Ileum (tissue), 1 donor: ENCODE measurements around the genes PPP3CB and AGAP5.

GRCh38 chr10:73076499-73077327 is 20.0 kb downstream of the P4HA1 start:
- PRO-cap: no peak

DNA sequence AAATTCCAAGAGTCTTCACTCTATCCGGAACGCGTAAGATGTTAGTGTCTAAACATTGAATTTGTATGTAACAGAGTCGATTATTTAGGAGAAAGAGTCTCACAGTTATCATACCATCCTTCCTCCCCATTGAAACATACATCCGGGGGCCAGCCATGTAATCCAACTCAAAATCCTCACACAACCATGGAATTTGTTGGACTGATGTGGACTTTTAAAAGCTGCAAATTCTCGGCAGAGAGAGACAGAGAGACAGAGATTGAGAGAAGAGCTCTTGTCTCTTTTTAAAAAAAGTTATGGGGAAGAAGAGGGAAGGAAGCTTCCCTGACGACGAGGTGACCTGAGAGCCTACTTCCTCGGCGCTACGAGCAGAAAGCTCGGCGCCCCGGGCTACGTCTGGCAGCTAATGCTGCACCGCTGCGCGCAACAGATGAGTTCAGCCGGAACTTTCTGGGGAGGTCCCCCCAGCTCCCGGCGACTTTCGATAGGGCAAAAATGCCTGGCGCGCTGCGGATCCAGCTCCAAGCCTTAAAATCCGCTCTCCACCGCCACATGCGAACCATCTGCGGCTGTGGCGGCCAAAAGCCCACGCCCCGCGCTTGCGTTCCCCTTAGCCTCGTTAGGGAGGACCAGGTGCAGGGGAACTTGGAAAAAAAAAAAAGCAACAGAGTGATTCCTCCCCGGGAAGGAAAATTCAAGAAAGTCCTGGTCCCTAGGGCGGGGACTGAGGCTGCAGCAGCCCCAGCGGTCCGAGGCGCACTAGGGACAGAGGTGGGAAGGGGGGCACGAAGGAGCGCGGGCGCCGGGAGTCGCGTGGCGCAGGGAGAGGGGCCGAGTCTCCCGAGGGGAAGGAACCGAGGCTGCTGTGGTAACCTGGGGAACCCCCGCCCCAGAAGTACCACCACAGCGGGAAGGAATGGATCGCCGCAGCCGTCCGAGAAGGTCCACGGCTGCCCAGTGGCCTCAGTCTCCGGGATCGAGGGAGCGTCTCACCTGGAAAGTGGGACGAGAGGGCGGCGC is 583 bp downstream of the P4HA1 start:
- PRO-cap: bidirectional peak, plus-strand start at position 477 of the sequence, minus-strand start at position 411 of the sequence

DNA sequence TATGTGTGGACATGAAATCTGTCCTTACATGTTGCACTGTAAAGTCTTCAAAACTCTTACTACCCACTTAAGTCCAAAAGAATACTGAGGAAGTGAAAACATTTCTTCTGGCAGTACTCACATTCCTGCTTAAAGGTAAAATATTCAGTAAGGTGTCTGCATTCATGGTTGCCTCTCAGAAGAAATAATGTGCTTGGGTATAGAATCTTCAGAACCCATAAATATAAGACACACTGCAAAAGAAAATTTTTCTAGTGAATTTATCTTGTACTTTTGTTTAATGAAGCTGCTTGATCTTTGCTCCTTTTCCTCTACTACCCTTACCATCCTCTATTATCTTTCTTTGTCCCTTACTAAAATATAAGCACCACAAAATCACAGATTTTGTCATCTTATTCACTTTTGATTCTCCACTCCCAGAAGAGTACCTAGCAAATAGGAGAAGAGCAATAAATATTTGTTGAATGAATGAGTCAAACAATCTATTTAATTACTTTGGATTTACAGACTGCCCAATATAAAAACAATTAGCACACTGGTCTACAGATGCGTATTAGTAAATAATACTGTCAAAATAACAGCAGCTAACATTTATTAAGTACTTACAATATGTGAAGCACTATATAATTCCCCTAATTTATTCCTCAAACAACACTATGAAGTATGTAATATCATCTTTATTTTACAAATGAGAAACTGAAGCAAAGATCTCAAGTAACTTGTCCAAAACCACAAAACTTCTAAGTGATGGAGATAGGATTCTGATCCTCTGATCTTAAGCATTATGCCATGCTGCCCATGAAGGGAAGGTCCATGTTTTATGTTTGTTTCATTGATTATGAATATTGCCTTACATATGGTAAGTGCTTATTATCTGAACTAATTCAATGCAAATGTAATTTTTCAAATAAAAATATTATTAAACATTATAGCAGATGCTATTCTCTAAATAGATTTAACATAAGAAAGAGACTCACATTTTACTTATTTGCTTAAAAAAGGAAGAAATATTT is 20.7 kb downstream of the PPP3CB start:
- PRO-cap: no peak

DNA sequence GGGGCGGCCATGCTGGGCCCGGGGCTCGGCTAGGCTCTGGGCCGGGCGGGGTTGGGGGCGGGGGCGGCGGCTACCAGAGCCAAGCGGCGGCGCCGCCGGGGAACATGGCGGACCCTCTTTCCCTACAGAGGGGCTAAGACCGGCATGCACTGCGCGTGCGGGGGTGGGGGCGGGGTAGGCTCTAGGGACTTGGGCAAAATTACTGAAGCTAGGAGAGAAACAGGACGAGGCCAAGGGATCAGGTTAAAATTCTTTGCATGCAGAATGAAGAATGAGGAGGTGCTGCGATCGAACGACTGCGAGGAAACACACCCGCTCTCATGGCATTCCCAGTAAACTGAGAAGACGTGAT is at the start of gene PPP3CB:
Gene PPP3CB (minus strand): TSS at position 146 of the 352 bp plus-strand sequence.
- PRO-cap: bidirectional peak, plus-strand start at position 272 of the sequence, minus-strand start at position 124 of the sequence

GRCh38 chr10:73506117-73506869 is 10.5 kb upstream of the PPP3CB start:
- PRO-cap: no peak

- PRO-cap: no peak
Measured at GRCh38 chr10:73553129-73553763, 37.9 kb downstream of the USP54 start.

GRCh38 chr10:73590975-73591160 is 274 bp downstream of the USP54 start:
- PRO-cap: no peak

- PRO-cap: no peak
Measured at GRCh38 chr10:73697327-73698303, at the start of gene AGAP5. Gene AGAP5 (minus strand): TSS chr10:73698109.

GRCh38 chr10:73769867-73770515 is 2.1 kb upstream of the FUT11 start:
- PRO-cap: no peak

DNA sequence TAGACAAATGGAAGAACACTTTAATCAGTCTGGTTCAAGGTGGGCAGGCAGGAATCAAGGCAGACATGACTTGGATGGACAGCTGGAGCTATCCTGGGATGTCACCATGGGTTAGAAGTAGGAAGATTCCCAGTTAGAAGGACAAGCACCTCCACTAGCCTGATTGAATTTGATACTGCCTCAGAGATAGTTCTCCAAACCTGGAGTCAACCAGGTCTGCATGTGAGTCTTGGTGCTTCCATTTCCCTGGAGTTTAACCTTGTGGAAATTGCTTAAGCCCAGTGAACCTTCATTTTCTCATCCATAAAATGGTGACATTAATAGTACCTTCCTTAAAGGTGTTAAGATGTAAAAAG is 6.3 kb upstream of the PLAU start:
- PRO-cap: no peak

DNA sequence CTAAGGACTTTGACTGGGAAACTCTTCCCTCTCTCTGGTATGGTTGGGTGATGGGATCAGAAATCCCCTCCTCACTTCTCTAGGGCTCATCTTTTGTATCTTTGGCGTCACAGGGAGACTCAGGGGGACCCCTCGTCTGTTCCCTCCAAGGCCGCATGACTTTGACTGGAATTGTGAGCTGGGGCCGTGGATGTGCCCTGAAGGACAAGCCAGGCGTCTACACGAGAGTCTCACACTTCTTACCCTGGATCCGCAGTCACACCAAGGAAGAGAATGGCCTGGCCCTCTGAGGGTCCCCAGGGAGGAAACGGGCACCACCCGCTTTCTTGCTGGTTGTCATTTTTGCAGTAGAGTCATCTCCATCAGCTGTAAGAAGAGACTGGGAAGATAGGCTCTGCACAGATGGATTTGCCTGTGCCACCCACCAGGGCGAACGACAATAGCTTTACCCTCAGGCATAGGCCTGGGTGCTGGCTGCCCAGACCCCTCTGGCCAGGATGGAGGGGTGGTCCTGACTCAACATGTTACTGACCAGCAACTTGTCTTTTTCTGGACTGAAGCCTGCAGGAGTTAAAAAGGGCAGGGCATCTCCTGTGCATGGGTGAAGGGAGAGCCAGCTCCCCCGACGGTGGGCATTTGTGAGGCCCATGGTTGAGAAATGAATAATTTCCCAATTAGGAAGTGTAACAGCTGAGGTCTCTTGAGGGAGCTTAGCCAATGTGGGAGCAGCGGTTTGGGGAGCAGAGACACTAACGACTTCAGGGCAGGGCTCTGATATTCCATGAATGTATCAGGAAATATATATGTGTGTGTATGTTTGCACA is 5.6 kb downstream of the PLAU start:
- PRO-cap: no peak

DNA sequence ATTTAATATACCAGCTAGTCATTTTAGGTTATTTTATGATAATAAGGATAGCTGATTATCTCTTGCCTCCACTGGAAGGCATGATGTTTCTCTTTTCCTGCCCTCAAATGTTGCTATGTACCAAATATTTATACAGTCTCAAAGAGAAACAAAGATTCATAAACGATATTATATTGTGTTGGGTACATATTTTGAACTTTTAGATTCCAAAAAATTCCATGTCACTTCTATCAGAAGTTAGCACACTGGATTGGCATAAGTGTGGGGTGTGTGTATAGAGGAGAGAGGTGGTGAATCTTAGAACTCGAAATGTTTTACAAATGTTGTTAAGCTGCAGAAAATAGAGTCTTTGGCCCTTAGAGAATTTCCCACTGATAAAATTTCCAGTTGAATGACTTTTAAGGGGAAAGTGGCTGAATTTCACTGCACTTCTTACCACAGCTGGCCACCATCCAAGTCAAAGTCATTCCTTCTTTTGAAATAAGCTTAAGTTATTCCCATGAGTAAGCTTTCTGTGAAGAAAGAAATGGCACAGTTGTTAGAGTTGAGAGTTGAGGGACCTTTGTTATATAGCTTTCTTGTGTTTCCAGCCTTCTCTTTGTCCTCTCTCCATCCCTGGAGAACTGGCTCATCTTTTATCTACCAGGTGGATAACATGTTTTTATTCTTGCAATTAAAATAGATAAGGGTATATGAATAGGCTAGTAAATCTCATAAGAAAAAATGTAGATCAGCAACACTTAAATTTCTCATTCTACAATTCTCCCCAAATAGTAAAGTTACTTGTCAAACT is 13.8 kb downstream of the VCL start:
- PRO-cap: no peak

GRCh38 chr10:74025577-74026019 is 27.7 kb downstream of the VCL start:
- PRO-cap: no peak

DNA sequence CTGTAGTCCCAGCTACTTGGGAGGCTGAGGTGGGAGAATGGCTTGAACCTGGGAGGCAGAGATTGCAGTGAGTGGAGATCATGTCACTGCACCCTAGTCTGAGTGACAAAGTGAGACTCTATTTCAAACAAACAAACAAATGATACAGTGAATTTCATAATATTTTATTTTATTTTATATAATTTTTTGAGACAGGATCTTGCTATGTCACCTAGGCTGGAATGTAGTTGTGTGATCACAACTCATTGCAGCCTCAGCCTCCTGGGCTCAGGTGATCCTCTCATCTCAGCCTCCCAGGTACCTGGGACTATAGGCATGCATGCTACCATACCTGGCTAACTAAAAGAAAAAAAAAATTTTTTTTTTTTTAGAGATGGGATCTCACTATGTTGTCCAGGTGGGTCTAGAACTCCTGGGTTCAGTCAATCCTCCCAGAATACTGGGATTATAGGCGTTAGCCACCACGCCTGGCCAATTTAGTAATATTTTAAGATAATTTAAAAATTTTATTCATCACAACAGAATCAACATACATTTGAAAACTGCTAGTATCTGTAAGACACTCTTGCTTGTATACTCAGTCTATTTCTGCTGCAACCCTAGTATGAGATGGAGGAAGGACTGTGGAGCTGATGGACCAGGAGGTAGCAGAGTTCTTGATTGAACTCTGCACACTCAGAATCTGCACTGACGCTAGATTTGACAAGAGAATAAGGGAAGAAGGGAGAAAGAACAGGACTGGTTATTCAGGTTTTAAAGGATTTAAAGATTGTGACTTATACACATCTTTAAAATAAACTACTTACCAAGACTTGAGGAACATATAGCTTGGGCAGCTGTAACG is 57.5 kb downstream of the VCL start:
- PRO-cap: no peak

DNA sequence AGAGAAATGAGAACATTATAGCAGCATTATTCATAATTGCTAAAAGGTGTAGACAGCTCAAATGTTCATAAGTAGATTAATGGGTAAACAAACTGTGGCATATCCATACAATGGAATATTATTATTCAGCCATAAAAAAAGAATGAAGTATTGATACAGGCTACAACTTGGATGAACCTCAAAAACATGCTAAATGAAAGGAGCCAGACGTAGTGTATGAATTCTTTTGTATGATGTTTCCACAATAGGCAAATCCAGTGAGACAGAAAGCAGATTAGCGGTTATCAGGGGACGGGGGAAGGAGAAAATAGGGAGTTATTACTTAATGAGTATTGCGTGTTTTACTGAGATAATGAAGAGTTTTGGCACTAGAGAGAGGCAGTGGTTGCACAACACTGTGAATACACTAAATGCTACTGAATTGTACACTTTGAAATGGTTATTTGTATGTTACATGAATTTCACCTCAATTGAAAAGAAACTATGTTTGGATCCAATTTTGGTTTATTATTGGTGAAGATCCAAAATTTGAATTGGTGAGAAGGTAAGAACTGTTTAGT is 69.7 kb downstream of the VCL start:
- PRO-cap: no peak

GRCh38 chr10:74070497-74070886 is 72.6 kb downstream of the VCL start:
- PRO-cap: no peak

DNA sequence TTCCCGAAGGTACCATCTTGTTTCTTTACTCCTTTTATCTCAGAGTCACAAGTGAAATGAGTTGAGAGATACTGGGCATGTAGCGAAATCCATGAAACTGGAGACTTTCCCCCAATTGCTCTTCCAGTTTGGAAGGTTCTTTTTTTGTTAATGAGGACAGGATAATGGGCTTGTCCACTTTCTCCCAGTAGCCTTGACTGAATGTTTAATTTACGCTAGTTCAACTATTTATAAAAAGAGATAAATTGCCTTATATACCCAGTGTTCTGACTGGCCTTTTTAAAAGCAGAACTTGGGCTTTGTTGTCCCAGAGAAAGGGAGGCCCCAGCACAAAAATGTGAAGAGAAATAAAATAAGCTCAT is 26.4 kb downstream of the ADK start:
- PRO-cap: no peak

DNA sequence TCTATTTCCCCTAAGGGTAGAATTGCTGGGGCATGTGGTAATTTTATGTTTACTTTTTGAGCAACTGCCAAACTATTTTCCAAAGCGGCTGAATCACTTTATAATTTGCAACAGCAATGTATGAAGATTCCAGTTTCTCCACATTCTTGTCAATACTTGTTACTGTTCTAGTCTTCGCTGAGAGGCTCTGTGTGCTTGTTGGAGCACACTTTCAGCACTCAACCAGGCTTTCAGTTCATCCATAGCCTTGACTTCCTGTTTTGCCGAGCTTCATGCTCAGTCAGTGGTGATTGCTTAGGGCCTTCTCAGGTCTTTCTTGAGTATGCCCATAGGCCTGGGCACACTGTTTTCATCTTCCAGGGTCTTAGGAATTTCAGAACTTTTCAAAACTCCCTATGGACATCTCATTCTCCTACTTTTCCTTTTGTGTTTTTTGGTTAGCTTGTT is 39.1 kb downstream of the ADK start:
- PRO-cap: no peak

GRCh38 chr10:74418071-74418594 is 267.1 kb downstream of the ADK start:
- PRO-cap: no peak

DNA sequence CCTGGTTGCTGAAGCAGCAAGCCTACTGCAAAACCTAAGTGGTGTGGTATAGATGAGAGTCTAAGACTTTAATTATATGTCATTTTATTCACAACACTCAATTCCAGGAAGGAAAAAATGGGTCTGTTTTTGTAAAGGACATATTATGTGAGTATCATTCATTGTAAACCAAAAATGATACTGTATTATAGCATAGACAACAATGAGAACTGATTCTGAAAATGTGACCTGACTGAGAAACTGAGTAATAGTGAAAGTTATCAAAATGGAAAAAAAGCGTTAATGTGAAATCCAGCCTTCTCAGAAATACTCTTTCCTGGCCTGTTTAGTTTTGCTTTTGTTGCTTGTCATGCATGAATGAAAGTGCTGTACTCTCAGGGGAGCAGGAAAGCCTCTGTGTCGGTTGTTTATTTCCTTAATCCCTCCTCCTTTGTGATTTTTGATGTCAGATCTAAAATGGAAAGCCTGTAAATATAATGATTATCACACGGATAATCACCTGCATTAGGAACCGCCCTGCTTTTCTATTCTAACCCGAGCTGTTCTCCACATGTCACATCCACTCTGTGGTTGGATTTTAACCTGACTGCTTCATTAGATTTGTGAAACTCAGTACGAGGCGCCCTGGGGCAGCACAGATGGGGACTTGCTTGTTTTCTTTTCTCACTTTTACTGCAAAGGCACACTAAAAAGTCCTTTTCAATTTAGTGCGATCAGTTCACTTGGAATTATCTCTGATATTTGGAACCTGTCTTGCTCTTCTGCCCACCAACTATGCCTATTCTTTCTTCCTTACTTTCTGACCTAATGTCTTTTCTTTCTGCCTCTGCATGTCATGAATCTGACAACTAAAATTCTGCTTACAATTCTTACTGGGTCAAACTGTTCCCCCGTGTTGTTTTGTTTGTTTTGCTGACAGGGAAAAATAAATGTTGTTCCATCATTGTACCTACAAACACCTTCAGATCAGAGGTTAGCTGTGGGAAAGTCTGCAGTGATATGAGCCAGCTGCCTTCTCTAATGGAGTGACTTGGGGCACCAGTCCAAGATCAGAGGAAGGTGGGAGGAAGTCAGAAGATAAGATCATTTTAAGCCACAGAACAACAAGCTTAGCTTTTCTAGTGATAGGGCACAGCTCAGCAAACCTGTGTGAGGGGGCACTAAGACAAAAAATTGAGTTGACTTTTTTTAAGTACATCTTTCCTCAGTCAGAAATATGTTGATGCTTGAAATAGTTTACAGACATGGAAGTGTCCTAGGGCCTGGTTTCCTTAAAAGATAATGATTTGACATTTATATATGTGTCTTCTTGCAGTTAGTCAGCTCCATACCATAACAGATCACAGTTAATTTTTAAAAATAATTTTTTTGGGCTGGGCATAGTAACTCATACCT is 240.7 kb upstream of the KAT6B start:
- PRO-cap: no peak